Right lobe of liver (tissue), 4 donors: ENCODE measurements around the gene VRK1.

GRCh38 chr14:96189313-96189941 is 15.2 kb upstream of the BDKRB2 start:
- PRO-cap, 4 experiments, result no peak in any of the 4 experiments
- RAMPAGE, long total RNA, 2 experiments, result no peak in any of the 2 experiments

GRCh38 chr14:96195621-96196136 is 9.0 kb upstream of the BDKRB2 start:
- PRO-cap, 4 experiments, result no peak in any of the 4 experiments
- RAMPAGE, long total RNA, 2 experiments, result no peak in any of the 2 experiments

- PRO-cap, 4 experiments, result no peak in any of the 4 experiments
- RAMPAGE, long total RNA, 2 experiments, result no peak in any of the 2 experiments
Measured at GRCh38 chr14:96204080-96204515, 541 bp upstream of the BDKRB2 start.

DNA sequence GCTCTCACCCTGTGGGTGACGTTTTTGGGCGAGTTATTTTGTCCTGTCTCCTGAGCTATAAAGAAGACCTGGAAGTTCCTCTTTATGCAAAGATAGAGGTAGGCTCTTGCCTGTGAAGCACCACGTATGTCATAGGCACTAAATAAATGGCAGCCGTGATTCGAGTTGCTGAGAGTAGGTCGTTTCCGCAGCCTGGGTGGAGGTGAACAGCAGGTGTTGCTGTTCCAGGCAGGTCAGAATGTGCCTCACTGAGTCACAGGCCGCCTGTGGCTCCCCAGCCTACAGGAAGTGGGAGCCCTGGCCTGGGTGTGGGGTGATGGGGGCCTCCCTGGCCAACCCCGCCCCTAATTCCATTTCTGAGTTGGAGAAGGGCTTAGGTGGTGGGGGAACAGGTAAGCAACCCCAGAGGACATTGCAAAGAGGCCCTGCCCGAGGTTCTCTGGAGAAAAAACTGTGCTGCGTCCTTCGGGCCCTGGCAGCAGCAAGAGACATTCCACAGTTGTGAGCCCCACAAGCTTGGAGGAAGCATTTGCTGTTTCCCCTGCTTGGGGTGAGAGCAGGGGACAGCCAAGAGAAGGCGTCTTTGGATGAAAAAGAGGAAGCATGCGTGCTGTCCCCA is 1.1 kb downstream of the BDKRB2 start:
- PRO-cap, 4 experiments, result no peak in any of the 4 experiments
- RAMPAGE, long total RNA, 2 experiments, result no peak in any of the 2 experiments

- PRO-cap, 4 experiments, result no peak in any of the 4 experiments
- RAMPAGE, long total RNA, 2 experiments, result no peak in any of the 2 experiments
Measured at GRCh38 chr14:96239596-96240334, 16.2 kb upstream of the BDKRB1 start.

DNA sequence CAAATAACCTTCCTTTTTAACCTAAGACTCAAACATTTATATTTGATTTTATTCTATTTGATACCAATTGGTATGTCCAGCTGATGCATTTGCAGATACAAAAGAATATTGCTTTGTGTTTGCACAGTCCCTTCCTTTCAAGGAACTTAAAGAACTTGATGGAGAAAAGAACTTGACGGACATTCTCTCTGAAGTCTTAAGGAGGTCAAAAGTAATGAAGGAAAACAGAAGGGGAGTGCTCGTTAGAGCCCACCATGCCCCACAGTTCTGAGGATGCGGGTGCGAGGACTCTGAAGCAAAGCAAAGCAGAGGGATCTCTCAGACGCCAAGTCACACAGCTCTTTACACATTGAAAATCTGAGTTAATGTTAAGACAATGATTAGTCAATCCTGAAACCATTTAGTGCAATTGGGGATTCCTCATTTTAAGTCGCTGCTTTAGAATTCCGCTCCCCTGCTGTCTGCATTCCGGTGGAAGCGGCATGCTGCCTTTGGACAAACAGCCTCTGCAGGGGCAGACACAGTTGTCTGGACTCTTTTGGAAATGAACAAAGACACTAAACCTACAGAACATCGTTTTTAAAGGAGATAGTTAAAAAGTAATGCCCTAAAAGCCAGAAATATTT is 26.3 kb downstream of the BDKRB1 start:
- PRO-cap, 4 experiments, result peak in 3 of 4 experiments; most common plus-strand start position 428 of the sequence (in 2); most common minus-strand start position 265 of the sequence (in 1)
- RAMPAGE, long total RNA, 2 experiments, result no peak in any of the 2 experiments

DNA sequence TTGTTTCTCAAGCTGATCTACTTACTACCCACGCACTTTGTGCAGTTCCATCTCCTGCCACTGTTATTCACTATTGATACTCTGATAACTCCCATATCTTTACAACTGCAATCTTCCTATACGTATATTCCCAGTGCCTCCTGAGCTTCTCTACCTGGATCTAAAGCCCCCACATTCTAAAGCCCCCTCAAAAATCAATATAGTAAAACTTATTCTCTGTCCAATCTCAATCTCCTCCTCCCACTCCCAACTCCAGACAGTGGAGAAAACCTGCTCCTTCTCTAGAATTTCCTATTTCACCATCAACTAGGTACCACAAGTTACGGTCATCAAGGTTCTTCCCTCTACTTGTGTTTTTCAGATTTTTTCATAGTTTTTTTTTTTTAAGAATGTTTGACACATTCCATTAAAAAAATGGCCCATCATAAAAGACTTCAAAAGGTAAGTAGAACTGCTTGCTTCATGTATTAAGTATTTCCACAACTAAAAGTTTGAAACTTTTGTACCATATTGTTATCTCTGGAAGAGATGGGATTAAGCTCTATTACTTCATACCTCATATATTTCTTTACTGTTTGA is 5.7 kb downstream of the ATG2B start:
- PRO-cap, 4 experiments, result no peak in any of the 4 experiments
- RAMPAGE, long total RNA, 2 experiments, result no peak in any of the 2 experiments

DNA sequence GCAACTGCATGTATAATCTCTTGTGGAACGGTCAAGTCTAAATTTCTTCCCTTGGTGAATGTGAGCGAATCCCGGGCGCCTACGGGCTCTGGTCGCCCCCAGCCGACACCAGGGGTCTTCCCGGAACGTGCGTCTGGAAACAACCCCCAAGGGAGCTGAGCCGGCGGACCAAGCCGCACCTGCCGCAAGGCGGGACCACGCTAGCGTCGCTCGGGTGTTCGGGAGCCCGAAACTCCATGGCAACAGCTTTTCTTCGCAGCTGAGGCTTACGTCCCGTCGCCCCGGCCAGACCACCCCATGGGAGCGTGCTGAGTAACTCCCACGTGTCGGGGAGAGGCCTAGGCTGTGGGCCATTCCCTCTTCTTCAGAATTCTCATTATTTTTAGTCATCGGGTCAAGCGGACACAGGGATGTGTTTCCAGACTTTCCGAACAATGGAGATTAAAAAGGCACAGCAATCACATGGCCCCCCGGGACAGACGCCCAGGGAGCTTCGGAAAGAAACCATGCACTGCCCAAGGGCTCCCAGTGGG is 708 bp upstream of the AK7 start:
- PRO-cap, 4 experiments, result peak in 1 of 4 experiments; most common plus-strand start position 385 of the sequence (in 1)
- RAMPAGE, long total RNA, 2 experiments, result no peak in any of the 2 experiments

- PRO-cap, 4 experiments, result peak in 4 of 4 experiments; most common plus-strand start chr14:96797352 (in 2)
- RAMPAGE, long total RNA, 2 experiments, result start-site peak on the plus strand in 2 of 2 experiments, at chr14:96797345-96797392 at its widest, 68 to 90 reads per replicate
Measured at GRCh38 chr14:96797006-96797577, at the start of gene VRK1. VRK1 (plus strand) TSS chr14:96797382.

- PRO-cap, 4 experiments, result no peak in any of the 4 experiments
- RAMPAGE, long total RNA, 2 experiments, result no peak in any of the 2 experiments
Measured at GRCh38 chr14:97025578-97026373, 228.6 kb downstream of the VRK1 start.

DNA sequence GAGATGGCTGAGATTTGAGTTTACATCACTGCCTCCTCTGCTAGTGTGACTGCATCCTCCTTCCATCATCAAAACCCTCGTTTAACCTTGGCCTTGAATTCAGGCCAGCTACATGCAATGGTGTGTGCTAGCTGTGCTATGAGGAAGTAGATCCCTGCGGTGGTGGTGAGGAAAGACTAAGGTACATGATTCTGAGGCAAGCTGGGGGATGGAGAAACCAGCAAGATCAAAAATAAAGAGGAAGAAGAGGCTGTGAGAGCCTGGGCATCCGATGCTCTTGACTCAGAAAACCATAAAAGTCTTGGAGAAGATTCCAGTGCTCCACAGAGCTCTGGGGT is 774.7 kb downstream of the VRK1 start:
- PRO-cap, 4 experiments, result no peak in any of the 4 experiments
- RAMPAGE, long total RNA, 2 experiments, result no peak in any of the 2 experiments

- PRO-cap, 4 experiments, result no peak in any of the 4 experiments
- RAMPAGE, long total RNA, 2 experiments, result start-site peak on the plus strand in 1 of 2 experiments, at chr14:97706135-97706179 at its widest, 12 reads per replicate
Measured at GRCh38 chr14:97705818-97706298, 908.7 kb downstream of the VRK1 start.

DNA sequence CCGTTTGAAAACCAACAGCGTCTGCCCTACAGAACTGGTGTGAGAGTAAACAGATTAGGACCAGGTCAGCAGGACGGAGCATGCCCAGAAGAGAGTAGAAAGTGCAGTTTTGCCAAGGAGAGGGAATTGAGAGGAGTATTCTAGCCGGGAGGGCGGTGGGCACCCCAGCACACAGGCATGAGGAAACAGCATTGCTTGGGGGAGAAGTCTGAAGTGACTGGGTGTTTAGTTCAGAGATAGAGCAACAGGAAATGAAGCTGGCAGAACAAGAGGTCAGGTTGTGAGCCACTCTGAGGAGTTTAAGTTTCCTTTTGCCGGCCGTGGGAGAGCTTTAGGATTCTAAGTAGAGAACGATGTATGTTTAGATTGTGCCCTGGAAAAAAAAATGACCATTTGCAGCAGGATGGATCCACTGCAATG is 927.2 kb downstream of the VRK1 start:
- PRO-cap, 4 experiments, result no peak in any of the 4 experiments
- RAMPAGE, long total RNA, 2 experiments, result no peak in any of the 2 experiments

GRCh38 chr14:97978419-97978745 is 1181.2 kb downstream of the VRK1 start:
- PRO-cap, 4 experiments, result no peak in any of the 4 experiments
- RAMPAGE, long total RNA, 2 experiments, result no peak in any of the 2 experiments

DNA sequence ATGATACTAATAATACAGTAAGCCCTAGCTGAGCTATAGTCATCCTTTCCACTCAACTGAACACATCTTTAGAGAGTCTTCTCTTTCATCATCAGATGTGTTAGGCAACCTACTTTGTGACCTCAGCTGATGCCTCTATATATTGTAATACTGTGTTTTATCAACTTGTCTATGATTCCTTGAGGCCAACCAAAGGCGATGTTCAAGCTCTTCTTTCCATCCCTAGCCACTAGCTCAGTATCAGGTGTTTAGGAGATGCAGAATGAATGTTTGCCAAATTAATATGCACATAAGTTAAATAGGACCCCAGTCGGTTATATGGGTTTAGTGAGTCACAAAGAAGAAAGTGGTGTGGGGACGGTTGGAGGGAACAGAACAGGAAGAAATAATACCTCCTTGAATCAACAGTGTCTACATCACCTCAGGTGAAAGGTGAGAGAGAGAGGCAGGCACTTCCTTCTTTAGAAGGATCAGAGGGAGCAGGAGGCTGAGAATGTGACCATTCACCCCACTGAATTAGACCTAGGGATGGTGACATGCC is 1196.6 kb downstream of the VRK1 start:
- PRO-cap, 4 experiments, result no peak in any of the 4 experiments
- RAMPAGE, long total RNA, 2 experiments, result no peak in any of the 2 experiments

DNA sequence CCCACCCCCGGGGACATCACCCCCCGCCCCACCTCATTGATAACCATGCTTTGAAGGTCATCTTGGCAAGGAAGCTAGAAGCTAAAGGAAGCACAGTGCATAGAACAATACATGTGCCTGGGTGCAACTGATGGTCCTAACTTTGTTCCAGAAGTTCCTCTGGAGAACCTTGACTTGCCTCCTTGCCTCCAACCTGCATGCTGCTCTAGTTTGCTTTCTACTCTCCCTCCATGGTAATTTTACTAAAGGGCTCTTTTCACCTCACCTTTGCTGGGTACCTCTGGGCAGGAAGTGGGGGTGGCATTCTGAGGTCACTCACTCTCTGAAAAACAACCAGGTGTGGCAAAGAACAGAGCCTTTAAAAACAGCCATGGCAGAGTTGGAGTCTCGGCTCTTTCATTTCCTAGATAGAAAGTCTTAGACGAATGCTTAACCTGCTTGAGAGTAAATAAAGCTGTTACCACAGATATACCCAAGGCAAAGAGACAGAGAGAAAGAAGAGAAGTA is 828.0 kb downstream of the BCL11B start:
- PRO-cap, 4 experiments, result no peak in any of the 4 experiments
- RAMPAGE, long total RNA, 2 experiments, result no peak in any of the 2 experiments

DNA sequence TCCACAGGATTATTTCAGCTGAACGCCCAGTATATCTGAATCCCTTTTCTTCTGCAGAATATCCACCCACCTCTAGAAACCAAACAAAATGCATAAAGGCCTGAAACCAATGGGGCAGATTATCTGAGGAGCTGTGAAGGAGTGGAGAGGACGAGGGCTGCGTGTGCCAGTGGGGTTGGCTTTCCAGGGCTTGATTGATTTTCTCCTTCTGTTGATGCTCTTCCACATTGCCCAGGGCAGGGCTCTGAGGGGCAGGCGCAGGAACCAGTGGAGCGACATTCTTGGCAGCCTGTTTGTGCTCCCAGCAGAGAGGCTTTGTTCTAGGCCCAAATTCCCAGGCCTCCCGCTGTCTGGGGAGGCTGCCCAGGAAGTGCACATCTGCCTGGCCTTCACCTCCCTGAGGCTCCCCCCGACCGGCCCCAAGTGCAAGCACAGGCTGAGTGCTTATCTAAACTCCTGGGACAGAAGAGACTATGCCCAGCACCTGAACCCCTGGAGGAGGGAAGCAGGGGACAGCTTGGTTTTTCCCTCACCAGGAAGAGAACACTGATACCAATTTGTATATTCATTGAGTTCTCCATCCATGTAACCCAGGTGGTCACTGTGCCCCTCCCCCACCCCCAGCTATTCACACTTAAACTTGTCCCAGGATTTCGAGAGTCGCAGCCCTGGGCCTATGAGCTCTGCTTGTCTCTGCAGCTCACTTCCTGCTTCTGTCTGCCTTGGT is 452.5 kb downstream of the BCL11B start:
- PRO-cap, 4 experiments, result no peak in any of the 4 experiments
- RAMPAGE, long total RNA, 2 experiments, result no peak in any of the 2 experiments

DNA sequence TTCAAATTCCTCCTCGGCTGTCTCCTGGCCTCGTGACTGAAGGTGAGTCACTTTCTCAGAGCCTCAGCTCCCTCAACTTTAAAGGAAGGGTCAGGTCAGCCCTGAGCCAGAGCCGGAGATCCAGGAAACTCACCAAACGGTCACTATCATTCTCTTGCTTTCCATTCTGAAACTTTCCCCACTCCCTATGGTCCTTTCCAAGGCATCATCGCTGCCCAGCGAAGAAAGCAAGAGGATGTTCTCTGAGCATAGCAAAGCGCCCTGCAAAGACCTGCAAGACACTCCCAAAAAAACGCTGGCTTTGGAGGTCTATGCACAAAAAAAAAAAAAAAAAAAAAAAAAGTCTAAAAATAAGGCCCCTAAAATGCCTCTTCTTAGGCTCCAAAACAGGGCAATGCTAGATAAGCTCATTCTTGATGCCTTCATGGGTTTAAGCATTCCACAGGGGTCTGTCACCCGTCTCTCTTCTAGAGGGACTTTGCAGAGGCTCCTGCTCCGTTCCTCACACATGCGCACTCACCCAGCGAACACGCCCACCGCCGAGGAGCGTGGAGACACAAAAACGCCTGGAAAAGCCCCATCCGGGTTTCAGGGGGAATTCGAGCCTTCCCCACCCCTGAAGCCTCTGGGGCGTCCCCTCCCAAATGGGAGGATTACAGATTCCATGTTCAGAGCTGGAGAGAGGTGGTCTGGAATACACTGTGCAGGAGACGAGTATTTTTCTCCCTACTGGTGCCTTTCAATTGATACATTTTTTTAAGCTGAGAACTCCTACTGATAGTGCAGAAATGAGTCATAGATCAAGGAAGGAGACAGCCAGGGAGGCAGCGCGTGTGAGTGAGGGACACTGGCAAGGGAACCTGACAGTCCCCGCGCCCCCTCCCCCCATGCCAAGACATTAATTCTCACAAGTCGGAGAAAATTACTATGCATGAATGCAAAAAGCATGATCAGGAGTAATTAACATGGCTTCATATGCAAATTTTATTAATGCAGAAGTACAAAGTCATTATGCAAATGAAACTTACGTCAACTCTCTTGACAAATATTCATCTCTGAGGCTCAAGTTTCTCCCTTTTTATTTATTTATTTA is 37.1 kb downstream of the BCL11B start:
- PRO-cap, 4 experiments, result no peak in any of the 4 experiments
- RAMPAGE, long total RNA, 2 experiments, result no peak in any of the 2 experiments

DNA sequence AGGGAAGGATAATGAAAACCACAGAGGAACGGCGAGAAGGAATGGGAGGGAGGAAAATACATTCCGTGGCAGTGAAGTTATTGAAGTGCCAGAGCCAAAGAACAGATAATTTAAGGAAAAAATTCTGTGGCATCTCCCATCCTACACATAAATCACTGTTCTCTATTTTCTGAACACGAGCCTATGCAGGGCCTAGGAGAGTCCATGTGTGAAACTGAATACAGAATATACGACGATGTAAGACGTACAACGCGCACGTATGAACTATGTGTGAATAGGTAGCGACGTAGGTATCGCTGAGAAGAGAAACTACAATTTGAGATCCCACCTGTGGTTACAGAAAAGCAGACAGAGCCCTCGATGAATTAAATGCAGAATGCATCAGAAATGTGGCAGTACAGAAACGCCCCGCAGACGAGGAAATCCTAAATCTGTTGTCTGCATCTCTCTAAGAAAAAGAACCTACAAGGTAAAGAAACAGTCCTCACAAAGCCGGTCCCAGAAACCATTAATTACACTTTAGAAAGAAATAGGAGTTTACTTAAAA is 12.7 kb downstream of the BCL11B start:
- PRO-cap, 4 experiments, result peak in 1 of 4 experiments; most common plus-strand start position 351 of the sequence (in 1); most common minus-strand start position 157 of the sequence (in 1)
- RAMPAGE, long total RNA, 2 experiments, result no peak in any of the 2 experiments

DNA sequence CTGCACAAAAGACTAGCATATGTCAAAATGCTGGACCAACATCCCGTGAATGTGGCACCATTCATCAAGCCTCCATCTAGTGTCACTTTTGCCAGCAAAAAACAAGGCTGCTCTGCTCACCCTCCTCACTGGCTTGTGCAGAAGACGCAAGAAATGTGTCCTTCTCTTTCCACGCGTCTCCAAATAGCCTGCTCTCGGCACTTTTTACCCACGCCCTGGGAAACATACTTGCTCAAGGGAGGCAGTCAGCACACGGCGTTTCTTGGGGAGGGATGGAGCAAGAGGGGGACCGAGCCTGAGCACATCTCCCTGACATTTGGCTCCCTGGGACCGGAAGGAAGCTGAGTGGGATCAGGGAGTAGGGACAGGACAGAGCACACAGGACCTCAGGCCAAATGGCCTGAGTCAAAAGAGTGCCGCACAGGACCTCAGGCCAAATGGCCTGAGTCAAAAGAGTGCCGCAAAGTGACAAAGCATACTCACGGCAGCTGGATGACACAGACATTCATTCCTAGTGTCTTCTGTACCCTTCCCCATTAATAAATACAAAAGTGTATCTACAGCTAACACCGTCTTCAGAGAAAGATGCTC is 7.2 kb downstream of the BCL11B start:
- PRO-cap, 4 experiments, result no peak in any of the 4 experiments
- RAMPAGE, long total RNA, 2 experiments, result no peak in any of the 2 experiments